ENCODE measurements around a stretch of chr15.

DNA sequence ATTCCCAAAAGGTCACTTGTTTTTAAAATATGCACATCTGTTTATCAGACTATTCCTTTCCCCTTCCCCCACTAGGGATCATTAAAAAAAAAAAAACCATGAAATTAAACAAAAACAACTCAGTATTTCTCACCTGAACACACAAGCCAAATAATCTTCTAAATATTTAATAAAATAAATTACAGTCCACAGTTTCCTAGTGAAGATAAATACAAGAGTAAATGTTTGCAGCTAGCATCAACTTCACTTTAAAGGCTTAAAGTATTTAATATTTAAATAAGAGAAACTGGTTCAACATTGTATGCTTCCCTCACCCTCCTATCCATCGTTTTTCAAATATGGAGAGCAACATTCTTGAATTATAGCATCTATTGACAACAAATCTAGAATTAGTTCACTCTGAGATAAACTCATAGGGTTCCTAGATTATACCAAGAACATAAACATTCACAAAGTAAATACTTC, 16.9 kb upstream of the ICE2 start:
- PRO-cap = no peak
- RAMPAGE, long total RNA, 4 experiments = no peak in any of the 4 experiments

DNA sequence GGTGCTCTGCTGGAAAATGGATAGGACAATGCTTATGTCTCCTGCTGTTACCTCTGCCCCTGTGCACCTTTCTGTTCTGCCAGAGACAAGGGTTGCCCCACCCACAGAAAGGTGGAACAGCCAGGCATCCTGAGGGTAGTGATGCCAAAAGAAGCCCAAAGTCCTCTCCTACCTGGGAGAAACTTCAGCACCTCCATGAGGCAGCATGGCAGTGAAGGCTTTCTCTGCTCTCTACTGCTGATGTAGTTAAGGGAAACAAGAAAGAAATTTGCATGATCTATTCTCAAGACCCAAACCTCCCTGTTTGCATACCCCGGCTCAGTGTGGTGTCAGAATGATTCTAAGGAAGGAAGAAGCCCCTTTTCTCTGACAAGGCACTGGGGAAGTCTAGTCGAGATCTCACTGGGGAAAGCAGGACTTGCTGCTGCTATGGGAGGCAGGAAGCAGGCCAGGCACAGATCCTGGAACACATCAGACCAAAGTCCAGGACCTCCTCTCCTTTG, 89.3 kb upstream of the ICE2 start:
- PRO-cap = no peak
- RAMPAGE, long total RNA, 4 experiments = no peak in any of the 4 experiments

DNA sequence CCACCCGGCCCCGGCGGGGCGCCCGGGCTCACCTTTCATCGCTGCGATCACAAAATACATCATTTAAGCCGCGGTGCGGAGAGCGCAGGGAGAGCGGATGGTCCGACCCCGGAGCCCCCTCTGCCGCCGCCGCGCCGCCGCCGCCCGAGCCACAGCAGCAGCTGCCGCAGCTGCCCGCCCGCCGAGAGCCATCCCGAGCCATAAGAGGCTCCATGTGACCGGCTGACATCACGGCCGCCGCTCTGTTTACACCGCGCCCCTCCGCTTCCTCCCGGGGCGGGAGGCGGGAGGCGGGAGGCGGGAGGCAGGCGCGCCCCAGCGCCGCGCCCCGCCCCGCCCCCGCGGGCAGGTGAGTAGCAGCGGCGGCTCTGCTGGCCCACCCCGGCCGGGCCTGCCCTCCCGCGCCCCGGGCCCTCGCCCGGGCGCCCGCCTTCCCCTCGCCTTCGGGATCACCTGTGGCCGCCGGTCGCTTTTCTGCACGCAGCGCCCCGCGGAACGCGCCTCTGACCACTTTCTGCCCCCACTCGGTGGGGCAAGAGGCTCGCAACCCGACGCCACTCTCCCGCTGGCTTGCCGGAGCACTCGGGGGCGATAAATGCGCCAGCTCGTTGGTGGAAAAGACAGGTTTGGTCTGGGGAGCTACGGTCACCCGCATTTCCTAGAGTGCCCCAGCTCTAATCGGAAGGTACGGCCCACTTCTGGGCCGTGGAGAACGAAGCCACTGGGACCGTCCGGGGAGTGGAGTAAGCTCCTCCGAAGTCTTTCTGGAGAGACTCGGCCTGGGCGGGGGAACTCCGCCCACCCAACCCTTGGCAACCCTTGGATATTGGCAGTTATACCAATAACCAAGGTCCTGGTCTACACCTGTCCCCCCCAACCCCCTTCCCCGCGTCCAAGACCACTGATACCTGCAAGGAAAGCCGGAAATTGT, 113.7 kb upstream of the ICE2 start:
- PRO-cap = bidirectional peak, plus-strand start at position 274 of the sequence, minus-strand start at position 202 of the sequence
- RAMPAGE, long total RNA, 4 experiments = start-site peak on the minus strand in 4 of 4 experiments, centred at positions 158 to 170 of the sequence, 30 to 307 reads per replicate

GRCh38 chr15:60616102-60616640, 137.2 kb upstream of the ICE2 start:
- PRO-cap = no peak
- RAMPAGE, long total RNA, 4 experiments = no peak in any of the 4 experiments

- PRO-cap = no peak
- RAMPAGE, long total RNA, 4 experiments = no peak in any of the 4 experiments
Measured at GRCh38 chr15:60660587-60660927, 181.6 kb upstream of the ICE2 start.

GRCh38 chr15:60673990-60674353, 195.0 kb upstream of the ICE2 start:
- PRO-cap = no peak
- RAMPAGE, long total RNA, 4 experiments = no peak in any of the 4 experiments

DNA sequence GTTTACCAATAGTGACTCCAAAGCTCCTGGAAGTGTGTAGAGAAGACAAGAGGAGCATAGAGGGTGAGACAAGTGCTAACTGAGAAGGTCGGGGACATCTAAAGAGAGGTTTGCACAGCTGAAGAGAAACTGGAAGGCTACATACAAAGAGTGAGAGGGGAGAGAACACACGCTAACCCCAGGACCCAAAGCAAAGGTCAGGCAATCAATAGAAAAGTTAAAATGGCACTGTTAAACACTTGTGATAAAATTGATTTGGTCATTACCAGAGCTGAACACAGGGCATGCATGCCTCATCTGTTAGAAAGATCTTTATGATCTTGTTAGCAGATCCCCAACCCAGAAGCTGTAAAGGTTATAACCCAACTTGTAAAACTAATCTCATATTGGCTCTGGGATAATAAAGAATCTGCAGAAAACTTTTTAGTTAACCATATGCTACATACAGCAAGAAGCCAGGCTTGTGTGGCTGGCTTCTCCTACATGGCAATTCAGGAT, 212.6 kb upstream of the ICE2 start:
- PRO-cap = no peak
- RAMPAGE, long total RNA, 4 experiments = no peak in any of the 4 experiments

DNA sequence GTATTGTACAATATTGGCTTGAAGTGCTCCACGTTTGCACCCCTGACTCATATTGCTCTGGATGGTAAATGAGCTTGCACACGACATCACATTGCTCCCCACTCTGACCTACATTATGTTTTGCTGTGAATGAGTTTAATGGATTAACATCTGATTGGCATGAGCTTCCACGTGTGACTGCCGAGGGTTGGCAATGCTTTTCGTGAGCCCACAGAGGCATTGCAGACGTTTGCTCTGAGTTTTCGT, 225.8 kb upstream of the ICE2 start:
- PRO-cap = no peak
- RAMPAGE, long total RNA, 4 experiments = no peak in any of the 4 experiments

GRCh38 chr15:60720466-60721467, 241.8 kb upstream of the ICE2 start:
- PRO-cap = no peak
- RAMPAGE, long total RNA, 4 experiments = no peak in any of the 4 experiments

DNA sequence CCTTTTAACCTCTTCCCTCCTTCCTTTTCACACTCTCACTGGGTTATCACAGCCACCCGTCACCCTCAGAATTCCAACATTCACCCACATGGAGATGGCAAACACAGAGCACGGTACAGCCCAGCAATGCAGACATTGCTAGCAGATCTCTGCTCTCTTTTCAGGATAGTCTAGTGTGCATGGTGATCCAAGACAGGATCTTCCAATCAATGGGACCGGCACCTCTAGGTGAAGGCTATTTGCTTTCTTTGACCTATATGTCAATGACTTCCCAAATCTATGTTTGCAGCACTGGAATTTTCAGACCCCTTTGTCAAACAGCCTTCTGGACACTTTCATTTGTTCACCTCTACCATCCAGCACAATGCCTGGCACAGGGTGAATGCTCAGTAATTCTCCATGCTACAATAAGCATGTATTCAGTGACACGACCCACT, 278.9 kb upstream of the ICE2 start:
- PRO-cap = no peak
- RAMPAGE, long total RNA, 4 experiments = no peak in any of the 4 experiments

DNA sequence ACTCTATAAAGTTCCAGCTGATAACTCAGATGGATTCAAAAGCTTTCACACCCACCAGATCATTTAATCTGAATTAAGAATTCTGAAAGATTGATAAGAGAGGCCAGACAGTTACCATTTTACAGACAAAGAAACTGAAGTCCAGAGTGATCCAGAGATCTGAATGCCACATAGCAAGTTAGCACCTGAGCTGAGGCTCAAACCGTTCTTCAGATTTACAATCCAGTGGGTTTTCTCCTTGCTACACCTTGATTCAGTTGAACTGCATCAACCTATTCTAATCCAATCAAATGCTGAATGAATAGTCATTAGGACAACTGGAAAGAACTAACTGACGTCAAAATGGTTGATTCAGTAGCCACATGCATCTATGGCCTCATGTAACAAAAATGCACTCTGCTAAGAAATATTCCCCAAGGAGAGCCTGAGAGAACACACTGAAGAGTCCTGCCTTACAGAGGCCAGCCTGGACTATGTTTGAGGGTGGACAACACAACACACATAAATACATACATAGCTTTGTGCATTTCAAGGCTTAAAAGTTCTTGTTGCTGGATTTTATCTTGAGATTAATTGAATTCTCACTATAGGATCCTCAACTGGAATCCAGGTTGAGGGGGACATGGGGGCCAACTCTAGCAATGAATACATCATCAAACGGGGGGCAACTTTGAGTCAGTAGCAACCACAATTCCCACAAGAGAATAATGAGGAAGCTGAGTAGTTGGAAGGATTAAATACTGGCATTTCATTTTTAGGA, 280.0 kb upstream of the ICE2 start:
- PRO-cap = unidirectional peak, plus-strand start at position 416 of the sequence
- RAMPAGE, long total RNA, 4 experiments = no peak in any of the 4 experiments

DNA sequence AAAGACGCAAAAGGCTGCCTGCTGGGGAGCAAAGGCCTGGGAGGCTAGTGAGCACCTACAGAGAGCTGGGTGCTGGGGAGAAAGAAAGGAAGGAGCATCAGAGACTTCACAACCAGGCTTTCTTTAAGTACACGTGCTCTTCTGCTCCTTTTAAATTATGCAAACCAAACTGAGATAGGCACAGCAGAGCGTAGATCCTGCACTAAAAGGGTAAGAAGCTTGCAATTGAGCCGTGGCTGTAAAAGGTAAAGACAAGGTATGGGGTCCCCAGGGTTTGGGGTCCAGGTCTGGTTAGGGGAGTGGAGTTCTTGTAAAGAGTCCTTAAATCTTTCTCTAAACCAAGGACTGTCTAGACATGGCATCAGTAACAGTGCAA, 297.5 kb upstream of the ICE2 start:
- PRO-cap = no peak
- RAMPAGE, long total RNA, 4 experiments = no peak in any of the 4 experiments

GRCh38 chr15:61069408-61070055, 159.6 kb downstream of the RORA start:
- PRO-cap = no peak
- RAMPAGE, long total RNA, 4 experiments = no peak in any of the 4 experiments

DNA sequence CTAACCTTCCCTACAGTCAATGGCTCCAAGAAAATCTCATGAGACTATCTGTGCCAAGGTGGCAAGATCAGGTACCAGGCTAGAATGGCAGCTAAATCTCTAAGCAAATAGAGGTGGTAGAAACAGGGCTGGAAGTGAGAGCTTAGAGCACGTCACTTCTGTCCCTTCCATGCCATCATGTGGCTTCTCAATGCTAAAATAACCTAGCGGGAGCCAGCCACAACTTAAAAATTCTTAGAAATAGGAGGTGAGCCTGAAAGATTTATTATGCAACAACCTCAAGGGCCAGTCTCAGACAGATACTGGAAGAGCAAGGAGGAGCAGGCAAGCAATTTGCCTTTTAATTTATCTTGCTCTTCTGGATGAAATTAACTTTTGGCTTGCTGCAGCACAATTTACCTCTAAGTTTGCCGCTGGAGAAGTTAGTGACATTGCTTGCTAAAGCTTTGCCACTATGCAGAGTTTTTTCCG, 329.0 kb upstream of the RORA start:
- PRO-cap = no peak
- RAMPAGE, long total RNA, 4 experiments = no peak in any of the 4 experiments

DNA sequence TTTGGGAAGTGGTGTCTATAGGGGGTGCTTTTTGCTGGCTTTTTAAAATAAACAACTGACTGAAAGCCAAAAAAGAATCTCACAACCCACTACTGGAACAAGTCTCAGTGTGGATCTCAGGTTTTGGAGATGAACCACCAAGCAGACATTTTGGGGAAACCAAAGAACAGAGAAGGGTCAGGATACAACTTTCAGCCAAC, 329.8 kb upstream of the RORA start:
- PRO-cap = no peak
- RAMPAGE, long total RNA, 4 experiments = no peak in any of the 4 experiments

DNA sequence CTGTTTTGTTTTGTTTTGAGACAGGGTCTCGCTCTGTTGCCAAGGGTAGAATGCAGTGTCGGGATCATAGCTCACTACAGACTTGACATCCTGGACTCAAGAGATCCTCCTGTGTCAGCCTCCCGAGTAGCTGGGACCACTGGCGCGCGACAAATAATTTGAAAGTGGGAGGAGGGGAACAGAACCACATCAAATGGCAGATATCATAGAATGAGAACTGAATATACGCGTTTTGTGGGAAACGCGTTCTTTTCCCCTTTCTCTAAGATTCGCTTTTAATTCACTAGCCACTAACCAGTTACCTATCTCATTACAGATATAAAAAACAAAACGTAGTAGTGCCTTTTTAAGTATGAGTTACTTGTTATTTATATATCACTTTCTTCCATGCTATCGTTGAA, 697 bp upstream of the VPS13C start:
- PRO-cap = no peak
- RAMPAGE, long total RNA, 4 experiments = no peak in any of the 4 experiments

DNA sequence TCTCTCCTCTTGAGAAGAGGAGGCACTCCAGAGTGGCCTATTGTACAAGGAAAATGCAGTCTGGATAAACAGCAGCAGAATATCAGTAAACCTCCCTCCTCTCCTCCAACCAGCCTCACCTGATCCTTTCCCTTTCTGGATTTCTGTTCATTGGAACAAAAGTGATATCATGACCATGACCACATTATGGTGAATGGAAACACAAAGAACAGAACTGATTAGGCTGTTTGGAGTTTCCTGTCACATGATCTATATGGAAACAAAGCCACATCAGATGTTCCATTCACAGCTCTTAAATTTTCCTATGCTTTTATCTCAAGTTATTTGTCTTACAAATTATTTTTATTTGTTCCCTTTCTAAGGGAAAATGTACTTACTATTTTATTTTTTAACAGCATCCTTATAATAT, 14.6 kb downstream of the C2CD4B start:
- PRO-cap = no peak
- RAMPAGE, long total RNA, 4 experiments = no peak in any of the 4 experiments

GRCh38 chr15:62163290-62164564, 1.4 kb downstream of the C2CD4B start:
- PRO-cap = no peak
- RAMPAGE, long total RNA, 4 experiments = no peak in any of the 4 experiments

GRCh38 chr15:62391614-62392440, 1.5 kb downstream of the TLN2 start:
- PRO-cap = no peak
- RAMPAGE, long total RNA, 4 experiments = no peak in any of the 4 experiments

- PRO-cap = no peak
- RAMPAGE, long total RNA, 4 experiments = no peak in any of the 4 experiments
Measured at GRCh38 chr15:62495732-62496403, 105.5 kb downstream of the TLN2 start.

Measured in sigmoid colon (tissue), 4 donors.